Iris pigment epithelial cell (primary cell): ENCODE data around the genes USP50, CYP19A1, SCG3 and LYSMD2.

DNA sequence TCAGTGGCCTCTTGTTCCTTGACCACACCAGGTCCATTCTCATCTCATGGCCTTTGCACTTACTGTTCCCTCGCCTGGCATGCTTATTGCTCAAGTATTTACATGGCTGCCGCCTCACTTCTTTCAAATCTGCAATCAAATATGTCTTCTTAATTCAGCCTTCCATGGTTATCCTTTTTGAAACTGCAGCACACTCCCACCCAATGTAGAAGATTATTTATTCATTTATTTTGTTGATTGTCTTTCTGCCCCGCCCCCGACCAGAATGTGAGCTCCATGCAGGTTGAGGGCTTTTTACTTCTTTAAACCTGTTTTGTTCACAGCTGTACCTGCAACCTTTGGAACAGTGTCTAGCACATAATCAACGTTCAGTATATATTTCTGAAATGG, 30.6 kb downstream of the ATP8B4 start:
- RRBS = no CpG with 5 or more reads among the region's 5 CpGs

- RRBS = no CpG with 5 or more reads among the region's 4 CpGs
Measured at GRCh38 chr15:50112089-50112726, 6.8 kb downstream of the ATP8B4 start.

DNA sequence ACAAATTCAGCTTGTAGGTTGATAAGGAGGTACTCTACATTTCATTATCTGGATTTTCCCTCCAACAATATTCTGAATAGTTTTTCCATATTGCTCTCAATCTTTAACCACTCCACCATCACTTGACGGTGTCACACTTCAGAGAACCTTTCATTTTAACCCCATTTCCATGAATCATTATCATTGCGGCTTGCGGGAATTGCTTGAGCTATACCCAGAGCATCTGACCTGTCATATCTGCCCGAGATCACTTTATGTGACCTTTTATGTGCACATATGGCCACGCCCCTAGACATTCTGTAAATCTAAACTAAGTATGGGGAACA, 16.2 kb upstream of the ATP8B4 start:
- RRBS = no CpG with 5 or more reads among the region's 5 CpGs

DNA sequence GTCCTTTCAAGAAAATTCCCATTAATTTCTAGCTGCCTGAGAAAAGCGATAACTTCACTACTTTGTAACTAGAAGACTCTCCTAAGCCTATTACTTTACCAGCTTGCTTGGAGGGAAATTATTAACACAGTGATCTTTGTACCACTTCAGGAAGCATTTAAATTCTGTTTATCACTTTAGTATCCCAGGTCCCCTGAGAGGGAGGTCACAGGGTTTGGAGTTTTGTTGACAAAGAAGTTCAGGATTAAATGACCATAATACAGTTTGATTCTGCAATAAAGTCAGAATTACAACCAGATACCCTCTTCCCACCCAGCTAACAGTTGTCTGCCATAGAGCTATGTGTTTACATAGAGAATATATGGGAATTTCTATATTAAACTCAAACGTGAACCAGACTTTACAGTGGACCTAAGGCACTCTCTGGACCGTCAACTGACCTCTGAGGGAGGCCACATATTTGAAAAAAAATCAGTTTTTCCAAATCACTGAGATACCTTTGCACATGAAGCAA, 3.0 kb downstream of the SLC27A2 start:
- RRBS = no CpG with 5 or more reads among the region's 3 CpGs

DNA sequence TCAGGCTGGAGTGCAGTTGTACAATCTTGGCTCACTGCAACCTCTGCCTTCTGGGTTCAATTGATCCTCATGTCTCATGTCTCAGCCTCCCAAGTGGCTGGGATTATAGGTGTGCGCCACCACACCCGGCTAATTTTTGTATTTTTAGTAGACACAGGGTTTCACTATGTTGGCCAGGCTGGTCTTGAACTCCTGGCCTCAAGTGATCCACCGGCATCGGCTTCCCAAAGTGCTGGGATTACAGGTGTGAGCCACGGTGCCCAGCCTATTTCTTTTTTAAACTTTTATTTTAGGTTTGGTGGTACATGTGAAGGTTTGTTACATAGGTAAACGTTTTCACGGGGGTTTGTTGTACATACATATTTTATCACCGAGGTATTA, 44.1 kb downstream of the USP8 start:
- RRBS = no CpG with 5 or more reads among the region's 8 CpGs

- RRBS = no CpG with 5 or more reads among the region's 9 CpGs
Measured at GRCh38 chr15:50546446-50546968, at the start of gene USP50. USP50 (minus strand) TSS chr15:50546666.

- RRBS = no CpG with 5 or more reads among the region's 12 CpGs
Measured at GRCh38 chr15:50906785-50907310, 1.6 kb upstream of the AP4E1 start.

DNA sequence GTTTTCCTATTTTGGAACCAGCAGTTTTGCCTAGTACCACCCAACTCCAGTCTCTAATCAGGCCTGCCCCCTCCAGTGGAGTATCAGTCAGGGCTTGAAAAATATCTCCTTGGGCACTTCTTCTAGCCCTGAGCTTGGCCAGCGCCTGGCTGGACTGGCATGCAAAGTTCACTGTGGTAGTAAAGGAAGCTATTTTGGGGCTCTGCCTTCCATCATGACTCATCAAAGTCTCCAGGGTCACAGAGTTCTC, 110.1 kb downstream of the CYP19A1 start:
- RRBS = no CpG with 5 or more reads among the region's 1 CpG

DNA sequence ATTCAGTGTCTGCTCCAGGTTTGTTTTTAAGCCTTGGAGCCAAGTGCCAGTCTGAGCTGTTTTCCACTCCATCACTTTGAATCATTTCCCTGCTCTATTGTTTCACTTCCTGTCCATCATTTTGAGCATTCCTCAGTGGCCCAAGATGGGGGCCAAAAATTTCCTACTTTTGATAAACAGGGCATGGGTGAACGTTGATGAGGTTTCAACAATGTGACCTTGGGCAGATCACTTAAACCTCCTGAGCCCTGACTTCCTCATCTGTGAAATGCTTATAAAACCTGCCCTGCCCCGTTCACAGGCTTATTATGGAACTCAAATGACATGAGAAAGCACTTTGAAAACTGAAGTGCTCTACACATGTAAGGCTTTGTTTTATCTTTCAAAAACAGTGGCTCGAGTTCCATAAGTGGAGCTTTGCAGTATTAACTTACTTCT, 4.3 kb downstream of the CYP19A1 start:
- RRBS = no CpG with 5 or more reads among the region's 3 CpGs

- RRBS = no CpG with 5 or more reads among the region's 5 CpGs
Measured at GRCh38 chr15:51338497-51338938, at the start of gene CYP19A1. CYP19A1 (minus strand) TSS chr15:51338596.

- RRBS = no CpG with 5 or more reads among the region's 9 CpGs
Measured at GRCh38 chr15:51383327-51383968, 42.0 kb downstream of the GLDN start.

GRCh38 chr15:51681071-51681877, at the start of gene SCG3:
SCG3 (plus strand) TSS chr15:51681503.
- RRBS = 5% methylated on average over 5 of the region's 35 CpGs

DNA sequence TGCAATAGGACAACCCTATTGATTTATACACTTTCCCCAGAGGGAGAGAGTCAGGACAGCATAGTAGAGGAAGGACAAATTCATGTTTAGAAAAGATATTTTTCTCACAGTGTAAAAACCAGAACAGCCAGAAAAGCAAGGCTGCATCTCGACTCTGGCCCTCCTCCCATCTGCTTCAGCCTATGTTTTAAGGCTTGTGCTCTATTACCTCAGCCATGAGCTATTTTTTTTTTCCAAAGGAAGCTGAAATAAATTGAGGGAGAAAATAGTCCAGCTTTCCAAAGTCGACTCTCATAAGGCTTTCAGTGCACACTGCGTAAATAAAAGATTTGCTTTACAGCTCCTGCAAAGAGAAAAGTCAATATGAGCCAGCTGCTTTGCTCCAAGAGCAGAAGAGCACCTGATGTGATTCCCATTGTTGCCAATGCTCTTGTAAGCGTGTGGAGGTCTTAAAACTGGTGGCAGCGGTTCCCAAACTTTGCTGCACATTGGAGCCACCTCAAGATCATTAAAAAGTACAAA, 26.7 kb downstream of the SCG3 start:
- RRBS = no CpG with 5 or more reads among the region's 5 CpGs

- RRBS = 1% methylated on average over 14 of the region's 57 CpGs
Measured at GRCh38 chr15:51737542-51737974, at the start of gene LYSMD2. LYSMD2 (minus strand) TSS chr15:51737655.

- RRBS = no CpG with 5 or more reads among the region's 5 CpGs
Measured at GRCh38 chr15:51856639-51857413, 27.4 kb downstream of the TMOD3 start.

DNA sequence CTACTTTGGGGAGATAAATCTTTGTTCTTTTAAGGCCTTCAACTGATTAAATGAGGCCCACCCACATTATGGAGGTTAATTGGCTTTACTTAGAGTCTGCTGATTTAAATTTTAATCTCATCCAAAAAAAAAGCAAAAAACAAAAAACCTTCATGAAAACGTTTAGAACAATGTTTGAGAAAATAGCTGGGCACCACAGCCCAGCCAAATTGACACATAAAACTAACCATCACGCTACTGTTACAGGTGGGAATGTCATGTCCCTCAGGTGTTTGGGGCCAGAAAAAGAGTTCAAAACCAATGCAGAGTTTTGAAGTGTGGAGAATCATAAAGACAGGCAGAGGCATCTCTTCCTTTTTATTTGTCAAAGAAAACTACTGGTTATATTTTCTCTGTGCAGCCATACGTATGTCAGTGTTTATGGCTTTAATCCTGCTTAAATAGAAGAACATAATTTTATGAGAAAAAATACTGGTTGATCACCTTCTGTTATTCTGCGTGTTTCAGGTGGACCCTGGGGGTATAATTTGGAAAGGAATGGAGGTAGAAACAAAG, 41.5 kb downstream of the TMOD3 start:
- RRBS = no CpG with 5 or more reads among the region's 4 CpGs

GRCh38 chr15:51907606-51907828, 64.1 kb downstream of the LEO1 start:
- RRBS = no CpG with 5 or more reads among the region's 2 CpGs

DNA sequence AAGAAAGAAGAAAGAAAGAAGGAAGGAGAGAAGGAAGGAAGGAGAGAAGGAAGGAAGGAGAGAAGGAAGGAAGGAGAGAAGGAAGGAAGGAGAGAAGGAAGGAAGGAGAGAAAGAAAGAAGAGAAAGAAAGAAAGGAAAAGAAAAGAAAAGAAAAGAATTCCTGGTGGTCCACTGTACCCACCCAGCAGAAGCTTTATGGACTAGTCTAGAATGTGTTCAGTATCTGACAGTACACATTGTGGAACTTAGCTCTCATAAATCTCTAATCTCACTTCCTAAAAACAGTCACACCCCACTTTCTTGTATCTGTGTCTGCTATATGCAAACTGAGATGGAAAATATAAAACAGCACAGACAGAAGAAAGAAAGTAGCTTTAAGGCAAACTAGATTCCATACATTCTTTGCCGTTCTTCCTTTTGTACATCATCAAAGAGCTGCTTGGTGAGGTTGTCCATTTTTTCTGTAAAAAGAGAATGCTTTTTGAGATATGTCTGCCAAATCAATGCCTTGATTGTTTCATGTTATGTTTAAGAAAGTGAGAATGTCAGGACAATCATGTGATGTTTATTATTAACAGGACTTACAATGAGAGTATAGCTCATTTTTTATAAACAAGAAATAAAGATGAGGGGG, 41.1 kb upstream of the GNB5 start:
- RRBS = no CpG with 5 or more reads among the region's 1 CpG

DNA sequence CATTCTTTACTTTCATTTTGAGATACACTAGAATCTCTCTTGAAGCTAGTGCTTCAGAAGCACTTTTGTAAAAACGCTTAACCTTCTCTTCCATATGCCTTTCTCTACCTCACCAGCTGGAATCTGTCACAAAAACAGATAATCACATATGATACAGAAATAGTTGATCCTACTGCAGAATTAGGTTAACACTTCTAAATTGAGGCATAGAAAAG, 1.5 kb downstream of the ATOSA start:
- RRBS = no CpG with 5 or more reads among the region's 1 CpG